Colon Carcinoma Metastatic in the Brain (tissue), 2 donors: ENCODE data around the genes EML5 and KCNK13.

DNA sequence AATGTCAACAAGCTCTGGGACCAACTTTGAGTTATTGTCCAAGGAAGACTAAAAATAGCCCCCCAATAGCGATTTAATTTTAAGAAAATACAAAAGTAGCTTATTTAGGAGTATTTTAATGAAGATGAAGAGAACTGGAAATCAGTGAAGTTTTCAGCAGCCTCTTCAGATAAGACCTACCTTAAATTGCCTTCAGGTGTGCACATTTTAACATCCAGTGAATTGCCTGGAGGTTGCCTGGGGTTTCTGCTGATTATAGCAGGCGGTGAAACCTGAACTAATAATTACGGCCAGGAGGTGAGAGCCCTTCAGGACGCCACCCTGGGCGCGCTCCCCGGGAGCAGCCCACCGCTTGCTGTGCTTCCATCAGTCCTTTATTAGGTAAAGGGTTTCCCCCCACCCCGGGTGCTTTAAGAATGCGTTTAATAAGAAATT lies 1.2 kb downstream of the EML5 start:
- PRO-cap, 2 experiments = no peak in any of the 2 experiments

- PRO-cap, 2 experiments = peak in 2 of 2 experiments; most common plus-strand start chr14:88793040 (in 1); most common minus-strand start chr14:88792874 (in 2)
These were observed at the start of gene EML5 for GRCh38 chr14:88791965-88793178. Gene EML5 (minus strand): TSS chr14:88792953.

DNA sequence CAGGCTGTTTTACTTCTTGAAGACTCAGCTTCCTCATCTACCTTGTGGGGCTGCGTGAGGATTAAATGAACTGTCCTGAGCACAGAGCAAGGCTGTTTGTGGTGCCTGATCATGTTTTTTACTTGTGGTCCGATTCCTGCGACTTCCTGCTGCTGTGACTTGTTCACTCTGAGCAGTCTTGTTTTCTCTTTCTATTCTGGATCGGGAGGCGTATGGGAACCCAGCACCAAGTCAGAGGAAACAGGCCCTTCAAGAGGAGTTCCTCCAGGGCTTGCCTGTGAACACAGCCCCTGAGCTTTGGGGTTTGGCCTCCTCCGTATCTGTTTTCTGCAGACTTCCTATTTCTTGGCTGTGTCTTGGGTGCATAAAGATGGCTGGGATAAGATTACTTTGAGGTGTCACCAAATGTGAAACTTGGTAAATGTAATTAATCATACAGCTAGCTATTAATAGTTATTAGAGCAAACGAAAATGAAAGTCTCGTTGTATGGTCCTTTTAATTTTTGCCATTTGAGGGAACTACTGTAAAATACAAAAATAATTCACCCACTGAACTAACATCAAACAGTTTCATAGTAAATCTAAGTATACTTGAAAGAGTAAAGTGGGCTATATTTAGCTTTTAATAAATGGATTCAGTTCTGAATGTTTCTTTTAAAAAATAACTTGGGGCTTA lies 251.6 kb downstream of the FOXN3 start:
- PRO-cap, 2 experiments = no peak in any of the 2 experiments

GRCh38 chr14:89186593-89186911 lies 230.5 kb downstream of the FOXN3 start:
- PRO-cap, 2 experiments = no peak in any of the 2 experiments

DNA sequence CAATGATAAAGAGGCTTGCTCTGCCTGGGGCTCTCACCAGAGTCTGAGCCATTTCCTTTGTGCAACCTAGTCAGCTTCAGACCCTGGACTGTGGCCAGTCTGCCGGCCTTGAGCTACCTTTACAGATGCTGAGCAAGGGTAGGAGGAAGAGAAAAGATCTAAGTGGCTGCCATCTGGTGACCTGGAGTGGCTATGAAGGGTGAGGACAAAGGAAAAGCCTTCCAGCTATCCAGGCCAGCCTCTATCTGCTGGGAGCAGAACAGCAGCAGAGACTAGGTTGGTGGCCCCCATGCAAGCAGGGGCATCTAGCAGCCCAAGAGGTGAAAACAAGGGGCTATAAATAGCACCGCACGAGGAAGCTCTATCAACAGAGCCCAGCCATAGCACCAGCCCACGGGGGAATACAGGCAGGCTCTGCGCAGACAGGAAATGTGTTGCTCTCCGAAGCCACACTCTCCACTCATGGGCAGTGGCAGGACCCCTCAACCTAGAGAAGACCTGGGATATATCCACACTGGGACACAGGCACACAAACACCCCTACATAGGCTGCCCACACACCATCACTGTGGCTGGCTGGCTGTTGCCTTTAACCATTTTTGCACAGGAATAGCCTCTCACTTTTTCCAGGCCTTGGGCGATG lies 230.0 kb downstream of the FOXN3 start:
- PRO-cap, 2 experiments = no peak in any of the 2 experiments

GRCh38 chr14:89260221-89260808 lies 156.7 kb downstream of the FOXN3 start:
- PRO-cap, 2 experiments = no peak in any of the 2 experiments

DNA sequence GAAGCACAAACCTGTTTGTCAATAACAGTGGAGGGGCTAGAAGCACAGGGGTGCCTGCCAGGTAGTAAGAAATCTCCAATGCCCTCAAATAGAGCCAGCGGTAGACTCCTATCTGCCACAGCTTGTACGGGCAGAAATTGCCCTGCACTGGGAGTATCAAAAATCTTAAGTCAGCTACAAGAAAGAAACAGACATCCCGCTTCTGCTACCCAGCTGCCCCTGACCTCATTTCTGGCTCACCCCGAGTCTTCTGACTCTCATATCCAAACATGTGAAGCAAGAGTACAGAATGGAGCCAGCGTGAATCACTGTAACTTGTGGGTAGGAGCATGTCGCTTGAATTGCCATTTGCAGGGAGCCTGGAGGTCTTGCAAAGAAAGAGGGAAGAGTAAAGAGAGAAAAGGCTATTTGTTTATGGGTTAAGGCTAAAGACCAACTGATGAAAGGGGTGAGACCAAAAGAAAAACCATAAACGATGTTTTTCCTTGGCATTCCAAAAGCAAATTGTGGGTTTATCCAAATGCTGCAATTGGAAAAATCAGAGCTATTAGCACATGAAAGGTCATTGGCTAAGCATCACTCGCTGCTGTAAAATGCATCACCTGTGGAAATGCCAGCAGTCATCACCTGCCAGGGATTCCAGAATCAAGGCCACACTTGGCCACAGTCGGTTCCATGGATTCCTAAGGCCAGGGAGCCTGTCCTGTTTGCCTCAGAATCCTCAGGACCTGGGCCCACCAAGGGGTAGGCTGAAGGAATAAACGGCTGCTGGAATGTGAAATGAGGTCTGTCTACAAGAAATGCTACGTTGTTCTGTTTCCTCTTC lies 86.6 kb downstream of the FOXN3 start:
- PRO-cap, 2 experiments = no peak in any of the 2 experiments

DNA sequence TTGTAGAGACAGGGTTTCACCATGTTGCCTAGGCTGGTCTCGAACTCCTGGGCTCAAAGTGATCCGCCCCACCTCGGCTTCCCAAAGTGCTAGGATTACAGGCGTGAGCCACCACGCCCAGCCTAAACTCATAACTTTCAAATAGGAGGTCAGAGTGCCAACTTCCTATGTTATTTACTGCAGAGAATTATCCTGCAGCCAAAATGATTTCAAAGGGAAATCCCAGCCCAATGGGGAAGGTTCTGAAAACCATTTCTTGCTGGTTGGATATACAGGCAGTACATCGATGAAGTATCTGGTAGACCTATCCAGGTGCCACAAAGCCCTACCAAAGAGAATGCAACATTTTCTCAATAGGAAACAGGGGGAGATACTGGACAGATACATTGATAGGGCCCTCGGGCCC lies 13.7 kb downstream of the FOXN3 start:
- PRO-cap, 2 experiments = no peak in any of the 2 experiments

- PRO-cap, 2 experiments = no peak in any of the 2 experiments
These were observed 52.9 kb upstream of the FOXN3 start for GRCh38 chr14:89469791-89470454.

DNA sequence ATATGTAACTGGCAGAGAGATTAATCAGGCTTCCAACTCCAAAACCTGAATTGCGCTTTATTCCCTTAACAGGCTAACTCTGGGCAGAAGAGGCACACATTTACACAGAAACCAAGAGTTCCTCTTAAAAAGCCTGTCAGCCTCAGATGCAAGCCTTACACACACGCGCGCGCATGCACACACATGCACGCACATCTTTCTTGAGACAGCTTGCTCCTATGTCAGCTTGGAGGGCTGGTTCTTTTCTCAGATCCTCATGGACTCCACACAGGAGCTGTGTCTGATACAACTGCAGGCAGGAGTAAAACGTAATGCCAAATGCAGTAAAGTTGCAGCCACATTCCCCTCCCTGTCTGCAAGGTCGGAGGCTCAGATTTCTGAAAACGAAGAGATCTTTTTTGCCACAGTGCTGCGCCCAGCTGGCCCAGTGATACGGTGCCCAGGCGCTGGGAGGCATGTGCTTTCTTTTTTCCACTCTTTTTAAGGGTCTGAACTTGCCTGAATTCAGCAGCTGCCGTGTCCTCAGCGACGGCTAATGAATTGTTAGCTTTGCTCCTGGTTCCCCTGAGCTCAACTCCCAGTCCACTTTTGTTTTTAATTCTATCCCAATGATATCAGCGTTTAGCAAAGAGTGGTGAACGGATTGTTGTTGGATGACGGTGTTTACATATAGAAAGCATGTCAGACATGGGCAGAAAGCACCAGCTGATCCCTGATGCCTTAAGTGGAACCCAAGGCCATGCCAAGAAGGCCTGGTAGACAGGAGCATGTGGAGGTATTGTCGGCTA lies 72.9 kb upstream of the FOXN3 start:
- PRO-cap, 2 experiments = no peak in any of the 2 experiments

- PRO-cap, 2 experiments = no peak in any of the 2 experiments
These were observed 147.3 kb upstream of the FOXN3 start for GRCh38 chr14:89564046-89565025.

GRCh38 chr14:89672867-89673447 lies 255.9 kb upstream of the FOXN3 start:
- PRO-cap, 2 experiments = no peak in any of the 2 experiments

GRCh38 chr14:89700694-89701027 lies 253.9 kb downstream of the EFCAB11 start:
- PRO-cap, 2 experiments = no peak in any of the 2 experiments

DNA sequence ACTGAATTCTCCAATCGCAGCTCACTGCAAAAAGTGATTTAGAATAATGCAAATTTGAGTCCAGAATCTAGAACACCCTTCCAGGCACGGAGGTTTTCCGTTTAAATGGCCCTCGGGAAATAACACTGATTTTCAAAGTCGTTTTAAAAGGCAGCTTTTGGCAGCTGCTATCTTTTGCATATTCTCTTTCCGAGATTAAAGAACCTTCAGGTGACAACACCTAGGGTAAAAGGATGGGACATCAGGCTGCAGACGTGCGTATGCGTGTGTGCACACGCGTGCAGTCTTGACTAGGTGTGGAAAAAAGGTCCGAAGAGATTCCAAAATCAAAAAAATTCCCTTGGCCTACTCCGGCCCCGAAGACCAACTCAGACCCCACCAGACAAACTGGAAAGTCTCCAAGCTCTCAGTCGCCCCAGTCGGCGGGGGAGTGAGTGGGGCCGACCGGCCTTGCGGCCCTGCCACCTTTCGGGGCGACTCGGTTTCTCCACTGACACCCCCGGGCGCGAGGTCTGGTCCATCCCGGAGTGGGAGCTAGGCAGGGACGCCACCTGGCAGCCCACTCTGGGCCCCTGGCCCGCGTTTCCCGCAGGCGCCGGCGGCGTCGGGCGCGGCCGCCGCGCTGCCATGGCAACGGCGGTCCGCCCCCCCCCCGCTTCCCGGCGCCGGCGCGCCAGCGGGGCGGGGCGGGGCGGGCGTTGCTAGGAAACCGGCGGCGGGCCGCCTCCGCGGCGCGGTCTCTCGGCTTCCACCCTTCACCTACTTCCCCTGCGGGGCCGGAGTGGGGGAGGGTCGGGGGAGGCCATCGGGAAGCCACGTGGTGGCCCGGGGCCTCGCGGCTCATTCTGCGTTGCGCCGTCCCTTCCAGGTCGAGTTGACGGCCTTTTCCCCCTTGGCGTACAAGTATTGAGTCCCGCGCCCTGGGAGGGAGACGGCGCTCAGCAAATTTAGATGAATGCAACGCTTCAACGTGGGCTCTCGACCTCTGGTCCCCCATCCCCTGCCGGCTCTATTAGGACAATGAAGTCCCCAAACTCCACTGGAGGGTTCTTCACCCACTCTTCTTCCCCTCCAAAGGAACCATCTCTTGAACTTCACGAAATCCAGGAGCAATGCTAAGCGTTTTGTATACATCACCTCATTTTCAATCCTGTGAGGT lies 253.1 kb downstream of the EFCAB11 start:
- PRO-cap, 2 experiments = no peak in any of the 2 experiments

DNA sequence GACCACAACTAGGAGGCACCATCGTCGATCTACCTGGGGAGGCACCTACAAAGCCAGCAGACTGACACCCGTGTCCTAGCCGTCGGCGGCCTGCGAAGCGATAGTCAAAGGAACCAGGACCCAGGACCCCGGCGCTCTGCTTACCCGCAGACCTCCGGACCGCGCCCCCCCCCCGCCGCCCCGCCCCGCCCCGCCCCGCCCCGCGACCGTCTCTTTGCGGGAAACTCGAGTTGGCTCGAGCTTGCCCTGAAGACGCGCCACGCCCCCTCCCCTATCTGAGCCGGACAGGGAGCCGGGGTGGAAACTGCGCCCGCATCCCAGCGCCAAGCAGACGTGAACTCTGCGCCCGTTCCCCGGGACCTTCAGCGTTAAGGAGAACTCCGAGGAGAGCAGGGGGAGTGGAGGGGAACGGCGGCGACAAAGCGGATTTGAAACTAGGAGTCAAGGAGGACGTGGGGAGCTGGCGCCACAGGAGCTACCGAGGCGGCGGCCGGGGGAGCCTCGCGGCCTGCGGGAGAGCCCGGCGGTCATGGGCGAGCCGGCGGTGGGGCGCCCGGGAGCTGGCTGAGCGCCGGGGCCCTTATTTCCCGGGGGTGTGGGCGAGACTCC lies at the start of gene KCNK13:
Gene KCNK13, plus strand, starts transcription at position 447 of the 609 bp plus-strand sequence.
- PRO-cap, 2 experiments = no peak in any of the 2 experiments

DNA sequence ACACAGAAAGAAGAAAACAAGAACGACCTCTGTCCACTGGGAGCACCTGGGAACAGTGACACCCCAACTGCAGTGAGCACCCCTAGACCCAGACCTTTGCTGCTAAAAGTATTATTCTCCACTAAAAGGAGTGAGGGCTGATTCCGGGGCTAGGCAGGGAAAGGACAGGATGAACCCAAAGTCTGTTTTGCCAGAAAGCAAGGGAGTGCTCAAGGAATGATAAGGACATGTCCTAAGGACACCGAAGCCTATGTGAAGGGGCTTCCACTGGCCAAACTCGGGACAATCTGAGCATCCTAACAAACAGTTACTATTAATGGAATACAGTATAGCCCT lies 18.1 kb downstream of the PSMC1 start:
- PRO-cap, 2 experiments = no peak in any of the 2 experiments

- PRO-cap, 2 experiments = peak in 2 of 2 experiments; most common minus-strand start chr14:90398550 (in 2)
These were observed 1.7 kb downstream of the CALM1 start for GRCh38 chr14:90398329-90399053.

DNA sequence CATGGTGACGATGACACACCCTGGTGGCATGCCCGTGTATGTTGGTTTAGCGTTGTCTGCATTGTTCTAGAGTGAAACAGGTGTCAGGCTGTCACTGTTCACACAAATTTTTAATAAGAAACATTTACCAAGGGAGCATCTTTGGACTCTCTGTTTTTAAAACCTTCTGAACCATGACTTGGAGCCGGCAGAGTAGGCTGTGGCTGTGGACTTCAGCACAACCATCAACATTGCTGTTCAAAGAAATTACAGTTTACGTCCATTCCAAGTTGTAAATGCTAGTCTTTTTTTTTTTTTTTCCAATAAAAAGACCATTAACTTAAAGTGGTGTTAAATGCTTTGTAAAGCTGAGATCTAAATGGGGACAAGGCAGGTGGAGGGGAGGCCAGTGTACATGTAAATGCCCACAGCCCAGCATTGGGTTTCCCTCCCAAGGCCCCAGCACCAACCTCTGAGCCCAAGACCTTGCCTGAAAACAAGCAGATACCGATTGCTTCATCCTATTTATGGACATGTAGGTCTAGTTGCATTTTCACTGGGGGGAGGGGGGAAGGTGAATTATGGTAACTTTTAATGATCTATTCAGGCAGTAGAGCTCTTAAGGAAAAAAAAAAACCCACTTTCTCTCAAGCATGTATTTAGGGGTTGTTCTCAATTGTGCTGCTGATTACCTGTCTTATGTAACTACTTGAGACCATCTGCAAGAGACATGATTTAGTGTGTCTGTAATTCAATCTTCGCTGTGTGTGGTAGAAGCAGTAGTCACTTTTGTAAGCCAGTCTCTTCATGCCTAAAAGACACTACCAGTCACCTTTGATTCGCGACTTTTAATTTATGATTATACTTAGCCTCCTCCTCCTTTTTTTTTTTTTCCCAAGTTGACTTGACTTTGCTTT lies 8.7 kb downstream of the CALM1 start:
- PRO-cap, 2 experiments = no peak in any of the 2 experiments

DNA sequence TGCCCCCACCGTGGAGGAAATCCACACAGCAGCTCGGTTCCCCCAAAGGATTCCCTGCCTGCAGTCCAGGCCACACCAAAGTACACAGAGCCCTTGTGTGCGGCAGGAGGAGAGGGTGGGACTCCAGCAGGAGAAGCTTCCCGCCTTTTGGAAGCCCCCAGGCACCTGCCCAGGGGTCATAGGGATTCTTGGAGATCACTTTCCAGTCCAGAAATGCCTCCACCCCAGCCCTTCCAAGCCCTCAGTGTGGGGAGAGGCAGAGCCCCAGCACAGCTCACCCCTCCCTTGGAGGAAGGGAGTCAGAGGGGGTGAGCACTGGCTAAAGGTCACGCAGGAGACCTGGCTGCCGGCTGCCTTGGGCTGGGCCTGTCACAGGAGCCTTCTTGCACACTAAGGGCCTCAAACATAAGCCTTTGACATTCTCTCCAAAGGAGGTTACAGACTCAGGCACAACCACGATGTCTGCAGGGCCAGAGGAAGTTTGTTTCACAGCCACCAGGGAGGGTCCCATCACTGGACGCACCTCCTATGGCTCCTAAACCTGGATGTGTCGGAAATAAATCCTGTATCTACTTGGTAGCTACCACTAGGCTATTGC lies 115.8 kb downstream of the CALM1 start:
- PRO-cap, 2 experiments = peak in 2 of 2 experiments; most common plus-strand start position 296 of the sequence (in 1); most common minus-strand start position 246 of the sequence (in 1)

GRCh38 chr14:90516543-90516880 lies 119.7 kb downstream of the CALM1 start:
- PRO-cap, 2 experiments = peak in 1 of 2 experiments; most common plus-strand start chr14:90516673 (in 1)